Zone of skin (tissue), 1 donor: ENCODE measurements around the gene RBM24.

DNA sequence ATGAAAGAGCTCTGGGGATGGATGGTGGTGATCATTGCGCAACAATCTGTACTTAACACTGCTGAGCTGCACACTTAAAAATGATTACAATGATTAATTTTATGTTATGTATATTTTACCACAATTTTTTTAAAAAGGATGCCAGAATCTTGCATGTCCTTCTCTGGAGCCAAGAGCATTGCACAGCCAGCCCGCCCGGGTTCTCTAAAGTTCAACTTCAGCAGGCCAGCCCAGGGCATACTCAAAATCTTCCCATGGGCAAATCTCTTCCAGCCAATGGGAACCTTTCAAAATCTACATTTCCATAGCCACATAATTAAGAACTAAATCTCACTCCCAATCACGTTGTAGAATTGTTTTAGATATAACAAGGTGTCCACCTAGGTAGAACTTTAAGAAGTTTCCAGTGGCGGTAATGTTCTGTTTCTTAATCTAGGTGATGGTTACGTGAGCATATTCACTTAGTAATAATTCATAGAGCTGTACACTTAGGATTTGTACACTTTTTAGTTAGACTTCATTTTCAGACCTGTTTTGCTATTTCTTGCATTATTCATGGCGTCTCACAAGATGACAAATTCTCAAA, 518.5 kb upstream of the JARID2 start:
- RRBS, result no CpG with 5 or more reads among the region's 7 CpGs

DNA sequence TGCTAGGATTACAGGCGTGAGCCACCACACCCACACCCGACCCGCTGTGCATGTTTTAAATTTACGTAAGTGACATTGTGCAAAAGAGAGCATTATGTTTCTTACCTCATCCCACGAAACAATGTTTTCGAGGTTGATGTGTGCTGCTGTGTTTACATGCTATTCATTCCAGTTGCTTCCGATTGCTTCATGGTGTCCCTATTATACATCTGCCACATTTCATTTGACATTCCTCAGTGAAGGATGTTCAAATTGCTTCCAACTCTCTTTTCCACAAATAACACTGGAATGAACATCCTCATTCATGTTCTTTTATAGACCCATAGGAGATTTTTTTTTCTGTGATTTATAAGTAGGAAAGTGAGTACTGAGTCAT, 403.9 kb upstream of the JARID2 start:
- RRBS, result no CpG with 5 or more reads among the region's 7 CpGs

- RRBS, result no CpG with 5 or more reads among the region's 5 CpGs
Observed at GRCh38 chr6:15264831-15265517, 19.1 kb downstream of the JARID2 start.

GRCh38 chr6:15266146-15266666, 20.3 kb downstream of the JARID2 start:
- RRBS, result no CpG with 5 or more reads among the region's 8 CpGs

DNA sequence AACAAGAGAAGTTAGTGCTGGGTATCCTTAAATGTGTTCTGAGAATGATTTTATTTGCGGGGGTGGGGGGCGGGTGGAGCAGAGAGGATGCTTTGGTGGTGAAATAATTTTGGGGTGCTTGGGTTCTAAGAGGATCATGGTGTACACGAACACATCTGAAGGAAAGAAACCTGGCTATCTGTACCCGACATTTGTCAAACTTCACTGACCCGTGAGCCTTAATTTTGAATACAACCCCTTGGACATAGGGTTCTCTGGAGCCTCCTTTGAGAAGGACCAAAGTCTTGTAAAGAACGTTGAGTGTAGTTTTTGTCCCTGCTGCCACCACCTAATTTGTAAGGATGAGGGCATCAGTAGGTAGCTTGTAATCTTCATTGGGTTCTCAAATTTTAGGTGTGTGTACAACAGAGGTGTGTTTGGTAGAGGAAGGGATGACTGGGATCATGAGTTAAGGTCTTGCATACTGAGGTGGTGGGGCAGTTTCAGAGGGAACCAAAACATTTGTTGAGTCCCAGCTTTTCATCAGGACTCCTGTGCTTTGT, 53.1 kb downstream of the JARID2 start:
- RRBS, result no CpG with 5 or more reads among the region's 6 CpGs

DNA sequence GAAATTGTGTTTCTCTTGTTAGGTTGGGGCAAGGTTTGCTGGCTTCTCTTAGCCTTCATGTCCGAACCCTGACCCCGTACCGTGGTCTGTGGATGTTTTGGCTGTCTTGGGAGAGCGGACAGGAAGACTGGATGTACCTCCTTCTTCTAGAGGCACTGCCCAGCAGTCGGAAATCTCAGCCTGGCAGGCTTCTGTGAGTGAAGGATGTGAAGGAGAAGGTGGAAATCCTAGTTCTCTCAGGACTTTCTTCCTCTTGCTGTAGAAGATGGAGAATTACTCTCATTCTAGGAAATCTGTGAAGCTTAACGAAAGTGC, 125.8 kb downstream of the JARID2 start:
- RRBS, result no CpG with 5 or more reads among the region's 6 CpGs

DNA sequence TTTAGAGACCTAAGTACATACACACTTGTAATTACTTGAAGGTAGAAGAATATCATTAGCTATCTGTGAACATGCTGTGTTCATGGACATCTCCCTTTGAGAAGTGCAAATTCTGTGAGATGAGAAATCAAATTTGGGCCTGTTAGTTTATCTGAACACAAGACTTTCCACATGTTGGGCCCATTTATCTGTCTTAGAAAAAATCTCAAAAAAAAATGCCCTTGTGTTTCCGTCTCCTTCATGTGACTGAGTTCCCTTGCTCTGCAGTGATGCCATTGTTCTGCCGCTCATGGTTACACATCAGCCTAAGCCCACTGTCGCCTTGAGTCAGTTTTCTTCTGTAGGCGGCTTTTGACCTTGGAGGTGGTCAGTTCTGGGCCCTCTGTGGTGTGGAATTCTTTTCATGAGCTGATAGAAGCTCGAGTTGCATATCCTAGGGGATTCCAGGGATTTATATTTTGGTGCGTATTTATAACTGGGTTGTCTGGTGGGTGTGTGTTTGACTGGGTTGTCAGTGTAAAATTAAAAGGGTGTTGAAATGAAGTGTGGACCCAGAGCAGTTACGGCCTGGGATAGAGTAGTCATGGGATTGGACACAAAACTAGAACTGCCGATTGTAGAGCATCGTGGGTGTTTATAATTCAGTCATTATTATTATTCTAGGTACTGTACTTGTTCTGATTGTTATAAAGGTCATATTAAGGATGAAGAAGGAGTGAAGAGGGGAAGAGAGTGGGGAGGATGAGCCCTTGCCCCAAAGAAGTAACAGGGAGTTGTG, 156.7 kb downstream of the JARID2 start:
- RRBS, result no CpG with 5 or more reads among the region's 9 CpGs

DNA sequence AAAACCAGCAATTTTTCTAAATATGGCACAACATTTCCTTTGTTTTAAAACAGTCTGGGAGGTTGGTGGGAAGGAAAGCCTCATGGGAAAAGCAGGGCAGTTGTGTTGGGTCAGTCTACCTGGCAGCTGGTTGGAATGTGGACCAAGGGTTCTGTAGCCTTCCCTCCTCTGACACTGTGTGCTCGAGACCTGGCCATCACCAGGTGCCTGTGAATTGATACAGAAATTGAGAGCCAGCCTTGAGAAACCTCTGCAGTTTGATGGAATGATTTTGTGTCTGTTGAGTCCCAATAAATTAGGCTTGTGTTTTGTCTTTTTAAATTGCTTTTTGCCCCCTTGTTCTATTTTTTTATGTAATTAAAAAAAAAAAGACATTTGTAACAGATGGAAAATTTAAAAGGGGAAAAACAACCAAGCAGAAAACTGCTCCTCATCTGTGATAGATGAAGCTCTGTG, 202.8 kb downstream of the JARID2 start:
- RRBS, result no CpG with 5 or more reads among the region's 1 CpG

- RRBS, result no CpG with 5 or more reads among the region's 18 CpGs
Observed at GRCh38 chr6:15502890-15503530, 159.8 kb downstream of the DTNBP1 start.

DNA sequence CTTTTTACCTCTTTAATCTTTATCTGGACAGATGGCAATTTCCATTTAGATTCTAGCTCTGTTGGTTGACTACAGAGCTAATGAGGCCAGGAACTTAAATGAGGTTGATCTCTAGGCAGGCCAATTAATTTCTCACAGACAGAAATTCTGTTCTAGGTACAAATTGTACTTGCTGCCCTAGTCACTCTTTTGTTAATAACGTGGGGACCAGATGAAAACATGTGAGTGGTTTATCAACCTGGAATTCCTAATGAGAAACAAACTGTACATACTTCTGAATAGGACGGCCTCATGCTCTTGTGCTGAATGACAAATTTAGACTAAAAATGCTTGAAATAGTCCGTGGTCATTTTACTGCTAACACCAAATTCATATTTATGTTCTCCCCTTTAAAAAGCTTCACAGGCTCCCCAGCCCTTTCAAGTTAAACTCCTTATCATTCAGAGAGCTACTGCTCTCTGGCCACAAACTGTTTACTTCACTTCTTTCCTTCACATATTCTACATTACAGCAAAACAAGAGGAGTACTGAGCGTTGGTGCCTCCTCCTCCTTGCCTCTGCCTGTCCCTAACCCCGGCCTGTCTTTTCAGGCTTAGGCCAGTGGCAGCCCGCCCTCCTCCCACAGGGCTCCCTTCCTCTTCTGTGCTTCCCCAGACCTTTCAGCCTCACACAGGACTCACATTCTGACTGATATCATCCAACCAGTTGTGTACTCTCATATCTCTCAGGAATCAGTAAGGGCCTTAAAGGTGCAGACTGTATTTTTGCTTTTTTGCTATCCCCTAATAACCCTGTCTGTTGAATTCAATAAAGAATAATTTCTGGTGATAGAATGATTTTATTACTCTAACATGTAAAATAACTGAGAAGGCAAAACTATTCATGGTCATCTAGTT, 41.3 kb downstream of the DTNBP1 start:
- RRBS, result no CpG with 5 or more reads among the region's 6 CpGs

DNA sequence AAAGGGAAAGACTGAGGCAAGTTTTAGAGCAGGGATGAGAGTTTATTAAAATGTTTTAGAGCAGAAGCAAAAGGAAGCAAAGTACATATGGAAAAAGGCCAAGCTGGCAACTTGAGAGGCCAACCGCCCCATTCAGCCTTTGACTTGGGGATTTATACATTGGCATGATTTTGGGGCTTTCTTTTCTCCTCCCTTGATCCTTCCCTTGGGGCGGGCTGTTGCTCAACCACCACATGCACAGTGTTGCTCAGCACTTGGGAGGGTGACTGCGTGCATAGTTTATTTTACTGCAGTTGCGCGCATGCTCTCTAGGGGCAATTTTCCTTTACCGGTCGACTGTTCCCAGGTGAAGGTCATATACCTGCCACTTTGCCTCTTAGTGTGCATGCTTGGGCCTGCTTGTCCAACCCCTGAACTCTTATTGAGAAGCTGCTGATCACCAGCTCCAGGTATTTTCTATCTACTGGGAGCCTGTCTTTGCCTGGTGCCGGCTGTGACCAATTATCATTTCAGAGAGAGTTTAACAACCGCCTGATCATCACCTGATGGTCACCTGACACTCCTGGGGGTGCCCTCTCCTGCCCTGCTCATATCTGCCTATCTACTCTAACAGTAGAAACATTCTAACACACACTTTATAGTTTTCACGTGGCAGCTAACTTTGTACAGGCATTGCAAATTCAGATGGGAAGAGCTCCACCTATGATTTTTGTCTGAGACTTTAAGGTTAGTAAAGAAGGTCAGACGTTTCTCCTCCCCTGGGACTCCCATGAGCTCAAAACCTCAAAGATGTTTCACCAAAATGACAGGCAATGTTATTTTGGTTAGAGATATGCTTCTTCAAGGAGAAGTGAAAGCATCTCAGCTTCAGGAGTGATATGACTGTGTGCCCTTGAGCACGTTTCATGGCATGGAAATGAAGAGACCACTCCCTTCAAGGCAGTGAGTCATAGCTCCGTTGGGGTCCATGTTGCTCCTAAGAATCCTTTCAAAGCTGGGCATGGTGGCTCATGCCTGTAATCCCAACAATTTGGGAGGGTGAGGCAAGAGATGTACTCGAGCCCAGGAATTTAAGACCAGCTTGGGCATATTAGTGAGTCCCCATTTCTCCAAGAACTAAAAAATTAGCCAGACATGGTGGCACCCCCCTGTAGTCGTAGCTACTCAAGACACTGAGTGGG, 227.5 kb upstream of the MYLIP start:
- RRBS, result no CpG with 5 or more reads among the region's 15 CpGs

- RRBS, result 1% methylated on average over 4 of the region's 11 CpGs
Observed at GRCh38 chr6:16129840-16130153, 911 bp downstream of the MYLIP start.

DNA sequence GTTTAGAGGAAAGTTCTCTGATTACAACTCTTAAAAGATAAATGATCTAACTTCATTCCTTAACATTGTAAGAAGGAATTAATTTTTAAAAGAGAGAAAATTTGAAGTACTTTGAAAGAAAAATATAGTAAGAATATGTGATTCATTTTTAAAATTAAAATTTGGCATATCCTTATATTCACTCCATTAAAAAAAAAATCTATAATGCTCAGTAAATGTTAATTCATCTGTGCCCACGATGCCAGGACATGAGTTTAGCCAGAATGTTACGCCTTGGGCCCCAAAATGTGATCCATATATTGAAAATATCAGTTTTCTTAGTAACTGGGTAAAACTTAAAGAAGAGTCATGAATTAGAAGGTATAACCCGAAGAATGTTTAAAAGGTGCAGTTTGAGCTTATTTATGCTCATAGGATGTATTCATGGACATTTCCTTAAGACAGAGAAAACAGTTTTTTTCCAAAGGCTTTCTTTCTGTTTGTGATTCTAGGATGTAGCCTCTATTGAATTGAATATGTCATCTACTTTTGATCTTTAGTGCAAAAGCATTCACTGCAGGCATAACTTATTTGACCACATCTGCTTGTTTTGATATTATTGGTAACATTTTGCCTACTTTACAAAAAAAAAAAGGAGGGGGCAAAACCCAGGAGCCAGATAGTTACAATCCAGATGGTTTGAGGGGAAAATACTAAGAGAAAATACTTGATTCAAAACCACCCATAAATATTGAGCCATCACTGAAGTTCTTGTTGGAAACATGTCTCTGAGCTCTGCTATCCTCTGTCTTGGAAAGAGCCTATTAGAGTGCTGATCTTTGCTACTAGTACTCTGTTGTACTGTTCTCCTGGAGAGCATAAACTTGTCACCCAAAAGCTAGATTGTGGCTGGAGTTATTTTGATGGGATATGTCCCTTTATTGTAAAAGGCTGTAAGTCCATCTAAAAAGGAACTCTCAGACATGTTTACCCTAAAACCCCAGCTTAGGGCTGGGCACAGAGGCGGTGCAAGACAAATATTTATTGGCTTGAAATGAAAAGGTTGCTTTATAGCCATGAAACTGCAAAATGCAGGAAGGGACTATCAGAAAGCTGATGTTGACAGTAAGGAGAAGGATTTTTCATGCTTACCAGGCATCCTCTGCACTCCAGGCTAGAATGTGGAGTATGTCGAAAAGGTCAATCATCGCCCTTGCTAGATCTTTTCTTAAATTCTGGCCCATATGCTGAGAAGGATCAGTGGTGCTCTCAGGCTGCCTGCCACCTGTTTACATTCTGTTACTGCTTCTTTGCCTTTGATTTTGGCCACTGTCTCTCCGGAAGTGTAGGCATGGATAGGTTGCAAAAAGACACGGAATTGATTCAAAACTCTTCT, 9.3 kb downstream of the MYLIP start:
- RRBS, result no CpG with 5 or more reads among the region's 8 CpGs

- RRBS, result no CpG with 5 or more reads among the region's 5 CpGs
Observed at GRCh38 chr6:16241054-16241551, 2.7 kb downstream of the GMPR start.

DNA sequence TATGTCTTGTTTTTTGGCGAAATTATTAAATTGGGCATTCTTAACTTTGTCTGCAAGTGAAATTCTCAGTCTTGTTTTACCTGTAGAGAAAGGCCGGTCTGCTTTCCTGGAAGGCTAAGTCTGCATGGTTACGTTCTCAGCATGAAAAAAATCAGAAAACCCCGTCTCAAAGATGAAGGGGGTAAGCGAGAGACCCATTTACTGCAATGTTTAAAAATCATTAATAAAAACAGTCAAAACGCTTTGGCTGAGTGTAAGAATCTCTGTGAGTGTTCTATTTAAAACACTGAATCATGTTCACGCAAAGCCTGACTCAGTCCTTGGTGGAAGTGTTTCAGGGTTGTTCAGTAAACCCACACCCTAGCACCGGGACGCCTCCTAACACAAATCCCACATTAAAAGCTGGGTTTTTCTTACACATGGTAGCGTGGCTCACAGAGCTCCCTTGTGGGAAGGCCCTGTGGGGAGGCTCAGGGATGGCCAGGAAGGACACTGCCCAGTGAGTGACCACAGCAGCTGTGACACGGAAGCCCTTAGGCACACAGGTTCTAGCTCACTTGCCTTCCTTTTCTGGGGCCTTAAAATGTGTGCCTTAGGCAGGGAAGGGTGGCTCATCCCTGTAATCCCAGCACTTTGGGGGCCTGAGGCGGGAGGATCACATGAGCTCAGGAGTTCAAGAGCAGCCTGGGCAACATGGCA, 80.1 kb downstream of the GMPR start:
- RRBS, result no CpG with 5 or more reads among the region's 12 CpGs

DNA sequence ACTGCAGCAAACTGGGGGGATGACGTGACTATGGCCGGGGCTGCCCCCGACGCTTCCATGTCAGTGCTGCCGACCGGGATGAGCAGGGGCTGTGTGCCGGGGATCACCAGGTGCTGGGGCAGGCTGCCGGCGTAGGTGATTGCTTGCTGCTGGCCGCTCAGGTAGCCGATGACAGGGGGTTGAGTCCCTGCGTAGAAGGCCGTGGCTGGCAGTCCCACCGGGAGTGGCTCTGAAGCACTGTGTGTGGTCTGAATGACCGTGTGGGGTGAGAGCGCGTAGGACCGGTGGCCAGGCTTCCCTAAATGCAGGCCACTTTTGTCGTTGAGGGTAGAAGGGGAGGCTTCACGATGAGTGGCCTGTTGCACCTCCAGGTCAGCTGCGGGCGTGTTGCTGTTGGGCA, 88.4 kb downstream of the GMPR start:
- RRBS, result 98% methylated on average over 13 of the region's 22 CpGs

GRCh38 chr6:16345427-16346086, 107.2 kb downstream of the GMPR start:
- RRBS, result no CpG with 5 or more reads among the region's 9 CpGs

GRCh38 chr6:16740946-16741492, 20.2 kb downstream of the ATXN1 start:
- RRBS, result no CpG with 5 or more reads among the region's 3 CpGs

- RRBS, result no CpG with 5 or more reads among the region's 2 CpGs
Observed at GRCh38 chr6:16800954-16801372, 39.7 kb upstream of the ATXN1 start.

DNA sequence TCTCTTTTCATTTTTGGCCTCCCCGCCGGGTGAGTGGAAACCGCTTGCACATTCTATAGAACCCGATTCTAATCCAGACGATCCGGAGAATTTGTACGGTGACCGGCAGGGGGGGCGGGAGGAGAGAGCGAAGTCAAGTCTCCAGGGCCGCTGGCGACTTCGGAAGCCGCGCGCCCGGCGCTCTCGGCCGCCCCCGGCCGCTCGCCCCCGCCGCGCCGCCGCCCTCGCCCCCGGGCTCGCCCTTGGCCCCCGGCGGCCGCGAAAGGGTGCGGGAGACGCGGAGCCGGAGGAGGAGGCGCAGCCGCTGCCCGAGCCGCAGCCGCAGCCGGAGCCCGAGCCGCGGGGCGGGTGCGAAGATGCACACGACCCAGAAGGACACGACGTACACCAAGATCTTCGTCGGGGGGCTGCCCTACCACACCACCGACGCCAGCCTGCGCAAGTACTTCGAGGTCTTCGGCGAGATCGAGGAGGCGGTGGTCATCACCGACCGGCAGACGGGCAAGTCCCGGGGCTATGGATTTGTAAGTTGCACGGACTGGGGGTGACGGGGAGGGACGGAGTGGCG, at the start of gene RBM24:
RBM24 (plus strand) TSS at position 136 of the 568 bp plus-strand sequence.
- RRBS, result 2% methylated on average over 35 of the region's 71 CpGs